Cardiac fibroblast (primary cell): ENCODE results near the genes NEFH and SF3A1.

GRCh38 chr22:29260127-29260864 lies 7.5 kb downstream of the RHBDD3 start:
- RRBS = 93% methylated on average over 2 of the region's 21 CpGs

DNA sequence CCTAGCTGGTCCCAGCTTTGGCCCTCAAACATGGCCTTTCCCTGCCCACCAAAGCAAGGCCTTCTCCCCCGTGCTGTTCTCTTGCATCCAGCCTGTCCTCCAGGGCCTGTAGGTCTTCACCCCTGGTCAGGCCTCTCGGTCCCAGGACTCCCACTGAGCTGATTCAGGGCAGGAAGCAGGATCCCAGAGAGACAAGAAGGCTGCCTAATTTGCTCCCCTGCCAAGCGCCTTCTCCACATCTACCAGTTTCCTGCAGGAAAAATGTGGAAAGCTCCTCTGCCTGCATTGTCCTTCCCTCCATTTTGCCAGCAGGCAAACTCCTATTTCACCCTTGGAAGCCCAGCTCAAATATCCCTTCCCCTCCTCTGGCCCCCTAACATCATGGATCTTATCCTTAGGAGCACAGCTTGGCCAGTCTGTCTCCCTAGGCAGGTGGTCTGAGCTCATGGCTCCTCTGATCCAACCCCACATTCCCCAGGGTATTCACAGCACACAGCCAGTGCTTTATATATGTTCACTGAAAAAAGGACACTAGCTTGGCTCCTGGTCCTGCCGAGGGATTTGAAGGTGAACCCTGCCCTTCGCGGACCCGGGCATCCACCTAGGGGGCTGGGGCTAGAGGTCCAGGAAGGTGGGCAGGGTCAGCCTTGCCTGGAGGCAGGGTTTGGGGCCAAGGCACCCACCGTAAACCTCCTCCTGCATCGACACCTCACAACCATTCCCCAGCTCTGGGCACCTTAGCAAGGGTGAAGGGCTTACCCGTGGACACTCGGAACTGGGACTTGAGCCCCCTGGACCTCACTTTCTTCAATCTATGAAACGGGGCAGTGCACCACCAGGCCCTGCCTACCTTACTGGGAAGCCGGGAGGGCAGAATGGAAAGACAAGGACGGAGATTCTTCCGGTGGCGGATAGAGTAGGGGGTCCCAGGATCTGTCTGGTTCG lies 933 bp downstream of the RHBDD3 start:
- RRBS = 7% methylated on average over 2 of the region's 17 CpGs

GRCh38 chr22:29288885-29289910 lies 17.3 kb upstream of the GAS2L1 start:
- RRBS = no CpG with 5 or more reads among the region's 6 CpGs

DNA sequence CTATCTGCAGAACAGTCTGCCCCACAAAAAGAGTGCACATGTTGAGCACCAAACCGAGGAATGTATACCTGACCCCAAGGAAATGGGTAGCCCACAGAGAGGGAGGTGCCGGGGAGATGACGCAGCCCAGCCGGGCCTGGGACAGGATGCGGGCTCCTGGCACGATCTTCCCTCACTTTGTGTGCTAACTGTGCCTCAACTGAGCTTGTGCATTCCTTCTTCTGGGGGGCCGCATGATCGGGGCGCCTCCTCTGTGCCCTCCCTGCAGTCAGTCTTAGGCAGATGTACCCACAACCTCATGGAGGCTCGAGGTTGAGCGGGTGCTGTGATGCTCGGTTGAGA lies 2.3 kb downstream of the GAS2L1 start:
- RRBS = no CpG with 5 or more reads among the region's 12 CpGs

- RRBS = no CpG with 5 or more reads among the region's 3 CpGs
Observed at GRCh38 chr22:29318446-29318968, 3.0 kb upstream of the RASL10A start.

DNA sequence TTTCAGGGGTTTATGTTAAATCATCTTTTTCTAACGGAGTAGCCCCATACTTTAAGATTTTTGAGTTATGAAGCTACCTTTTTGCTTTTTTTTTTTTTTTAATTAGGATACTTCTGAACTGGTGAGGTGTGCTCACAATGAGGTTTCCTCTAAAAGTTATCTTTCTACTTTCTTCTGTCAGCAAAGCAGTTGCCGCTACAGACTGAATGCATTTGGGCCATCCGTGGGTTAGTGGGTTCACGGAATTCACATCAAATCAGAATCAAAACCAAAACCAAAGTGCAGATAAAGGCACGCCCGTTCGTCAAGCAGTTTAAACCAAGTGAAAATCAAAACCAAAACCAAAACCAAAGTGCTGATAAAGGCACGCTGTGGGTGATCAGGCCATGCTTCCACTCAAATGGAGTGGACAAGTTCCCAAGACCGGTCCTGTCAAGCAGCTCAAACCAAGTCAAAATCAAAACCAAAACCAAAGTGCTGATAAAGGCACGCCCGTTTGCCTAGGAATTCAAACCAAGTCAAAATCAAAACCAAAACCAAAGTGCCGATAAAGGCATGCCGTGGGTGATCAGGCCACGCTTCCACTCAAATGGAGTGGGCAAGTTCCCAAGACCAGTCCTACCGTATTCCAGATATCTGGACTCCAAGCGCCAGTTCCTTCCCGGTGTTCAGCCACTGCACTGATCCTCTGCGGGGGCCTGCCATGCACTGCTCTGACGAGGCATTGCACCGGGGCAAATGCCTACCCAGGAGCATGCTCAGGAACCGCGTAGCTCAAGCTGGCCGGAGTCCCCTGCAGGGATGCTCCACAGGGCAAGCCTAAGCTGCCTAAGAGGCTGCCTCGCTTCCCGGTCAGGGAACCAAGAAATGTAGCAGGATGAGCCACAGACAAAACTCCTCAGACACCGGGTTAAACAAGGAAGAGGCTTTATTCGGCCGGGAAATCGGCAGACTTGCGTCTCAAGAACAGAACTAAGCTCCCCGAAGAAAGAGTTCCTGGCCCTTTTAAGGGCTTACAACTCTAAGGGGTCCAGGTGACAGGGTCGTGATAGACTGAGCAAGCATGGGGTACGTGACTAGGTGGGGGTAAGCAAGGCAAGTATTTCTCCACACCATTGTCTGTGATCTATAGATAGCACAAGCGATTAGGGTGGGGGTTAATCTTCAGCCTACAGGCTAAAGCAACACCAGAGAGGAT lies 26.8 kb upstream of the AP1B1 start:
- RRBS = 34% methylated on average over 3 of the region's 34 CpGs

GRCh38 chr22:29479801-29480465 lies at the start of gene NEFH:
TSS of gene NEFH (plus strand) at chr22:29480218.
- RRBS = 6% methylated on average over 11 of the region's 69 CpGs

- RRBS = no CpG with 5 or more reads among the region's 4 CpGs
Observed at GRCh38 chr22:29489900-29490417, 9.9 kb downstream of the NEFH start.

- RRBS = no CpG with 5 or more reads among the region's 9 CpGs
Observed at GRCh38 chr22:29799217-29799839, 32.2 kb downstream of the UQCR10 start.

- RRBS = no CpG with 5 or more reads among the region's 10 CpGs
Observed at GRCh38 chr22:29805867-29806454, 32.1 kb downstream of the ASCC2 start.

DNA sequence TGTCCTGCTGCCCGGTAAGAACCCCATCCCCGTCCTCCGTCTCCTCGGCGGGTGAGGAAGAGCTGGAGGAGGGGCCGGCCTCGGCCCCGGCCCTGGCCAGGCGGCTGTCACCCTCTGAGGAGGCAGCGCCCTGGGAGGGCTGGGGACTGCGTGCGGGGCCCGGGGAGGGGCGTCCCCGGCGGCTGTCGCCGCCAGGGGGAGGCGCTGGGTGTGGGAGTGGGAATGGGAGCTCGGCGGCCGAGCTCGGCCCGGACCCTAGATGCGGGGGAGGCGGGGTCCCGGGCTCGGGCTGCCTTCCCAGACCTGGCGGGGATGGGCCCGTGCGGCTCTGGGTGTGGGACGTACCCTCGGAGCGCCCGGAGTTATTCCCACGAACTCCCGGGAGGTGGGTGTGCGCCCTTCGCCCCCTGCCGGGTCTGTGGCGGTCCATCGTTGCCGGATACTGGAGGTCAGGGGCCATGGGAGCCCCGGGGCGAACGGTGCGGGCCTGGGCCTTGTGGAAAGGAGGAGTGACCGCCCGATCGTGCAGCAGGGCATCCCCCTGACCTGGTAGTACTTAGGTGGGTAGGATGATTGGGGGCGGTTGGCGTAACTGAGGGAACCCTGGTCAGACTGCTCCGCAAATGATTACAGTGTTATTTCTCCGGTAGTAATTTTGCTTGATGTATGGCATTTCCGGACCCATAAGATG lies 517 bp downstream of the MTMR3 start:
- RRBS = 6% methylated on average over 28 of the region's 55 CpGs

- RRBS = no CpG with 5 or more reads among the region's 22 CpGs
Observed at GRCh38 chr22:30206644-30207614, 39.6 kb downstream of the LIF start.

DNA sequence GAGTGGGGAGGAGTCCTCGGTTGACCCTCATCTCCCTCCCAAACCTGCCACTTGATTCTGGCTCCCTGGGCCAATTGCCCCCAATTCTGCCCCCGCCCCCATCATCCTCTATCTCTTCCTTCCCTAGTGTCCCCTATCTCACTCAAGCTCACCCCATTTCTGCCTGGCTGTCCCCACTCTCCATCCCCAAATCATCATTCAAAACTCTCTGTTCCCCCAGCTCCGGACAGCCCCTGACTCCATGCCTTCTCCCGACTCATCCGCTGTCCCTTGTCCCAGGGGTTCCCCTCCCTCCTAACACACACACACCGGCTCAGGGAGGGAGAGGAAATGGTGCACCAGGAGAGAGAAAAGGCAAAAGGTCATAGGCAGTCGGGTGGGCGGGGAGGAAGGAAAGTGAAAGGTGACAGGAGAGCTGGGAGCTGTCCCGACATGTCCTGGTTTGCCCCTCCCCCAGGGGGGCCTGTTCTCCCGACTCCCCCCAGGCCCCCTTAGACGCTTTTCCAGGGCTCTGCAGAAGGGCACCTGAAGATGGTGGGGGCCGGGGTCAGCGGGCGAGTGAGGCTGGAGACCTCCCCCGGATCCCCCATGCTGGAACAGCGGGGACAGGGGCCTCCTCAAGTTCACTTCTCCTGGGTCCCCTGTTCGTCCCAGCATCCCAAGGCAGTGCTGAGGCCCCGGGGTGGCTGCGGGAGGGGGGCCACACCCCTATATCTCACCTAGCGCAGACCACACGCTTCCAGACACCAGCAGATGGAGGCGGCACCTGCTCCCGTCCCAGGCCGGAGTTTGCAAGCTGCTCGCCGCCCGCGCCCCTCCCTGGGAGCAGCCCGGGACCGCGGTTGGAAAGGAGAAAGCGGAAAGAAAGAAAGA lies 874 bp downstream of the LIF start:
- RRBS = 13% methylated on average over 14 of the region's 32 CpGs

GRCh38 chr22:30317822-30318352 lies 8.9 kb downstream of the TBC1D10A start:
- RRBS = no CpG with 5 or more reads among the region's 1 CpG

GRCh38 chr22:30344883-30345445 lies 11.7 kb downstream of the SF3A1 start:
- RRBS = no CpG with 5 or more reads among the region's 8 CpGs

DNA sequence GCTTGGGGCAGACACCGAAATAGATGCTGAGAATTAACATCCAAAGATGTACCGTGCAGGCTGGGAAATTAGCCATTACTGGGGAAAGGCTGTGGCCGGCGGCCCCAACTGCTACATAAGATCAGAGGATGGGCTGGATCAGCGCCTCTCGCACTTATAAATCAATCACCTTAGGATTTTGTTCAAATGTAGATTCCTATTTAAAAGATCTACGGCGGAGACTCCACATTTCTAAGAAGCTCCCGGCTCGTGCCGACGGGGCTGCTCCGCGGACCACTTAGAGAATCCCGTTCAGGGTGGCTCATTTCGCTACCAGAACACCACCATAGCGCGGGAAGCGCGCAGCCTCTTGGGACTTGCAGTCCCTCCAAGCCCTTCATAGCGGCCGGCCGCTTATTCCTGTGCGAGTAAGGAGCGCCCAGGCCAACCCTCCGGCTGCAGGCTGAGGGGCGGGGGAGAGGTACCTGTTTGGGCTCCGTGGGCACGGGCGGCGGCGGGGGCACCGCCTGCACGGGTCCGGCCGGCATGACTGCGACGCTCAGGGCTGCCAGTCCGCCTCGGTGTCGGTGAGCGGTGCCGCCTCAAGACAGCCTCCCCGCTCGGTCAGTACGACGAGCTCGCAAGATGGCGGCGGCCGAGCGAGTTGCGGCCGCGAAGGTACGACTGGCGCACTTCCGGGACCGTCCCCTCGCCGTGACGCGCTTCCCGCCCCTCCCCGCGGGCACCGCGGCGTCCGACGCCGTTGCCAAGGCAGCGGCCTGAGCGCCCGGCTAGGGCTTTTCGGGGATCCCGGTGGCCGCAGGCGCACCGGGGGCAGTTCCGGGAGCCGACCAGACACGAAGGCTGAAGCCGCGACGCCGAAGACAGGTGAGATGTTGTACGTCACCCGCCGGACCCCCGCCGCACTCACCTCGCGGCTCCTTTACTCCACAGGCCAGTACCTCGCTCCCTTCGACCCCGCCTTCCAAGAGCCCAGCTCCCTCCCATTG lies at the start of gene SF3A1:
TSS of gene SF3A1 (minus strand) at position 629 of the 989 bp plus-strand sequence.
- RRBS = under 1% methylated on average over 33 of the region's 97 CpGs

GRCh38 chr22:30408978-30409517 lies 12.2 kb downstream of the SEC14L2 start:
- RRBS = no CpG with 5 or more reads among the region's 6 CpGs

DNA sequence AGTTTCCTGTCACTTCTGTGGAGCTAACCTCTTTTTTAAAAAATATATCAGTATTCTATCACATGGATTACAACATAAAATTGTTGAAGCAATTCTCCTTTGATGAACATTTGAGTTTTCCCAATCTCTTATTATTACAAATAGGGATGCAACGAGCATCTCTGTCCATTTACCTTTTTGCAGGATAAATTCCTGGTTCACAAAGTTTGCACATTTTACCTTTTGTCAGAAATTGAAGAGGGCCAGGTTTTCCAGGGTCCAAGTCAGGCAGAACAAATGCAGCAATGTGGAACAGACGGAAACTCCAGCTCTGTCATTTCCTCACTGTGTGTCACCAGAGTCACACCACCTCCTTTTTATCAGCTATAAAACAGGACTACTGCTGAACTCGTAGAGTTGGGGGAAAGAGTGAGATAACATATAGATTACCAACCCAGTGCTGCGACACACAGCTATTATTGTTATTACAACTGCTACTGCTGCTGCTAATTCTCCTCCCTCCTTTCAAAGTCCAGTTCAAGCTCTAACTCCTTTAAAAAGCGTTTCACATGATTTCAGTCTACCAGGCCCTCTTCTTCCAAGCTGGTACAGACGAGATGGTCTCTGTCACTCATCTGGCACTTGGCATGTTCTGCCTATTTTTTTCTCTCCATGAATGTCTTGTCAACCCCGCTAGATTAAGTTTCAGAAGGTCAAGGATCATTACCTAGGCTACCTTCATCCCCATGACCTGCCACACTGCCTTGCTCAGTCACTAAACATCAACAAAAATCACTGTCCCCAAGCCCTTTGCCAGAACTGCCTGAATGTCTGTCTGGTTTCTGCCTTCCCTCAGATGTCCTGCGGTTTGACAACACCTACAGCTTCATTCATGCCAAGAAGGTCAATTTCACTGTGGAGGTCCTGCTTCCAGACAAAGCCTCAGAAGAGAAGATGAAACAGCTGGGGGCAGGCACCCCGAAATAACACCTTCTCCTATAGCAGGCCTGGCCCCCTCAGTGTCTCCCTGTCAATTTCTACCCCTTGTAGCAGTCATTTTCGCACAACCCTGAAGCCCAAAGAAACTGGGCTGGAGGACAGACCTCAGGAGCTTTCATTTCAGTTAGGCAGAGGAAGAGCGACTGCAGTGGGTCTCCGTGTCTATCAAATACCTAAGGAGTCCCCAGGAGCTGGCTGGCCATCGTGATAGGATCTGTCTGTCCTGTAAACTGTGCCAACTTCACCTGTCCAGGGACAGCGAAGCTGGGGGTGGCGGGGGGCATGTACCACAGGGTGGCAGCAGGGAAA lies 3.7 kb upstream of the MTFP1 start:
- RRBS = no CpG with 5 or more reads among the region's 15 CpGs

DNA sequence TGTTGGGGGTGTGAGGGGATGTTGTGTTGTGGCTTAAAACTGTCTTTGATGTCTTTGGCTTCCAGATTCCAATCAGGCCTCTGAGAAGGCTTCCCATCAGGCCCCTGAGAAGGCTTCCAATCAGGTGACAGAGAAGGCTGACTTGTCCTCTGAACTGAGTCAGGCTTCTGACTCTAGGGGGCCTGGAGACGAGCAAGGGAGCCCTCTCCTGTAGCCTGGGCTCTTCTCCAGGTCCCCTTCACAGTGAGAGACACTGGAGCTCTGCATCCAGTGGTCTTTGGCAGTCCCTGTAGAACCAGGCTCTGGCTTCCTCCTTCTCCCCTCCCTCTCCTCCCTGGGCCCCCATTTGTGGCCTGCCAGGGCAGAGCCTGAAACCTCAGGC lies 9.4 kb downstream of the MTFP1 start:
- RRBS = no CpG with 5 or more reads among the region's 1 CpG

GRCh38 chr22:30435477-30436391 lies 10.2 kb downstream of the MTFP1 start:
- RRBS = no CpG with 5 or more reads among the region's 10 CpGs